Mesangial cell (primary cell): ENCODE measurements around a stretch of chr16.

- RAMPAGE, long total RNA, result no peak
Measured at GRCh38 chr16:75105450-75106065, 11.0 kb downstream of the LDHD start.

DNA sequence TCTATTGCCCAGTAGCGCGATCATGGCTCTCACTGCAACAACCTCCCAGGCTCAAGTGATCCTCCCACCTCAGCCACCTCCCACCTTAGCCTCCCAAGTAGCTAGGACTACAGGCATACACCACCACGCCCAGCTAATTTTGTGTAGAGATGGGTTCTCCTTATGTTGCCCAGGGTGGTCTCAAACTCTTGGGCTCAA lies 5.5 kb downstream of the BCAR1 start:
- RAMPAGE, long total RNA, result no peak

DNA sequence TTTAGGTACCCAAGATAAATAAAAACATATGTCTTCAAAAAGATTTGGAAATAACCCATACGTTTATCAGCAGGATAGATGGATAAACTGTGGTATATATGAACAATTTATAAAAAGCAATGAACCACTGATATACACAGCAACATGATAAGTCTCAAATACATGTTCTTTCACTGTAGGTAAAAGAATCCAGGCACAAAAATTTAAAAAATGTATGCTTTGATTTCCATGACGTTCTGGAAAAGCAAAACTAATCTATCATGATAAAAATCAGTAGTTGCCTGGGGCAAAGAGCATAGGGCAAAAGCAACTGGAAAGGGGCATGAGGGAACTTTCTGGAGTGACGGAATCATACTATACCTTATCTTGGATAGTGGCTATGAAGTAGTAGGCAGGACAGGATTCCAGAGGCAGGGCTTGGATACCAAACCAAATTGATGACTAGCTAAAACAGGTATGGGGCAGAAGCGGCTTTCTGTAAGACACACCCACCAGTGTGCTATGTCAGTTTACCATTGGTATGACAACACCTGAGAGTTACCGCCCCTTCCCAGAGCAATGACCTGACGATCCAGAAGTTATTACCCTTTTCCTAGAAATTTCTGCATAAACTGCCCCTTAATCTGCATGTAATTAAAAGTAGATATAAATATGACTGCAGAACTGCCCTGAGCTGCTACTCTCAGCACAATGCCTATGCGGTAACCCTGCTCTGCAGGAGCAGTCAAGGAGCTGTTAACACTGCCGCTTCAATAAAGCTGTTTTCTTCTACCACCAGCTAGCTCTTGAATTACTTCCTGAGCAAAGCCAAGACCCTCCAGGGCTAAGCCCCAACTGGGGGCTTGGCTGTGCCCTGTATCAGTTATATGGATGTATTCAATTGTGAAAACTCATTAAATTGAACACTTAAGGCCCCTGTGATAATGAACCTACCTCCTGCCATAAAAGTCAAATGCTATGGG lies 56.7 kb downstream of the CFDP1 start:
- RAMPAGE, long total RNA, result no peak

DNA sequence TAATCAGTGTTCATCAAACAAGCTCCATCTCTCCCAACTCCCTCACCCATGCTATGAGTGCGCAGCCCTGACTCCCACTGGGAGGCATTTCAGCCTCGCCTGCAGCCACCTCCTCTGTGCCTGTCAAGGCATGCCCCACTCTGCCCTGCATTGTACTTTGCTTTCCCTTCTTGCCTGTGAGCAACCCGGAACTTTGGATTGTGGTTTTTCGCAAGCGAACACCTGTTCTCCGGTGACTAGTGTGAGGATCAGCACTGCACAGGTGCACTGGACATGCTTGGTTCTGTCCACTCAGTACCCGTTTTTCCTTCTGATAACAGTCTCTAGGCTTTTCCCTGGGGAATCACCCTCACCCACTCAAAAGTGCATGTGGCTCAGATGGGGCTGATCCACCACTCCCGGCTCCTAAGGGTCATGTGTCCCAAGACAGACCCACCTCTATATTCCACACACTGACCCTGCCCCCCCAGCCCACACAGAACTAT lies 9.1 kb downstream of the CHST6 start:
- RAMPAGE, long total RNA, result no peak

- RAMPAGE, long total RNA, result no peak
Measured at GRCh38 chr16:75501662-75502126, 6.5 kb upstream of the CHST6 start.

GRCh38 chr16:75647917-75648832 lies 602 bp downstream of the TERF2IP start:
- RAMPAGE, long total RNA, result no peak

GRCh38 chr16:76419694-76419893 lies 142.4 kb downstream of the CNTNAP4 start:
- RAMPAGE, long total RNA, result no peak

DNA sequence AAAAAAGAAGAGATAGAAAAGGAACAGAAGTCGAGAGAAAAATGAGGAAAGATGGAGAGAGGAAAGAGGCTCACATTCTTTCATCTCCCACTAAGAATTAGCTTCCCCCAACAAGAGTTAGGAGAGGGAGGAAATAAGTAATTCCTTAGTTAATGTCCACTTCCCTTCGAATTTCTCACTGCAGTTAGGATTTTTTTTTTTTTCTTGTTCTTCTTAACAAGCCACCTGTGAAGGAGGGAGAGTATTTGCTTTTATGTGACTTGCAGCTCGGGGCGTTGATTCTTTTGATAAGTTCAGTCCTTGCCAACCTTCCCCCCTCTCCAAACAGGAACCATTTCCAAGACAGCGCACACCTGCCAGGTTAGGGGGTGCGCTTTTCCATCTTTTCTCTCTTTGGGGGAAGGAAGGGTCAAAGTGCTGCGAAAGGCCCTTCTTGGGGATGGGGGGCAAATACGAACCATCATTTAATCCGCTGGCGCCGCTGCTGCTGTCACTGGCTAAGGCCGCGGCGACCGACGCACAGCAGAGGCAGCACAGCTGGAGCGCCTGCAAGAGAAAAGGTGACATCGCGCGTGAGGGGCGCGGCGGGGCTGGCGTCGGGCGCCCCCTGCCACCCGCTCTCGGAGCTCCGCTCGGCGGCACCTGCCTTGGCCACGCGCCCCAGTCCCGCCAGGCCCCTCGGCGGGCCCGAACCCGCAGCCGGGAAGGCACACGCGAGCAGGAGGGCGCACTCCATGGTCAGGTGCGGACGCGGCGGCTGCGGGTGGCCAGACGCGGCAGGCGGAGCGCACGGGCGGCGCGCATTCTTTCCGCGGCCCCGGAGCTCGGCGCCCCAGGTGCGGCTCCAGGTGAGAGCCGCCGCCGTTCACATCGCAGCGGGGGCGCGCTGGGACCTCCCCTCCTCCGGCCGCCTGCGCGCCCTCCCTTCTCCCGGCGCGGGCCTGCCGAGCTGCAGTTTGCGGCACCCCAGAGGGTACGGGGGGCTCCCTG lies 579 bp downstream of the ADAMTS18 start:
- RAMPAGE, long total RNA, result no peak

- RAMPAGE, long total RNA, result no peak
Measured at GRCh38 chr16:78519321-78520006, 420.0 kb downstream of the WWOX start.

DNA sequence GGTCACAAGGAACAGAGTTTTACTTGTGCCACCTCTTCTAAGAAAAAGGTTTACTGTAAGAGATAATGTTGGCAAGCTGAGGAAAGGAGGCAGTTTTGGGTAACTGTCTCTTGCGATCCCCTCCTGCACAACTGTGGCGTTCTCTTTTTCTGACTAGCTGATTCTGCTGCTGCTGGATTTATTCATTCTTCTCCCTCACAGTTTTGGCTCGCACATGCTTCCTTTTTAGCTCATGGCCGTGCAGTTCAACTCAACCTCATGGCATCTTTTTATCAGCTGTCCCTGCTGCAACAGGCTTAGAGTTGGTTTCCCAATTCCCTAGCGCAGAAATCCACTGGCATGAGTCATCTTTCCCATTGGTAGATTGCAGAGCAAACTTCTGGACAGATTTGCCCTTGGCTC lies 584.4 kb downstream of the WWOX start:
- RAMPAGE, long total RNA, result no peak

- RAMPAGE, long total RNA, result no peak
Measured at GRCh38 chr16:79587852-79588344, 12.6 kb downstream of the MAF start.

GRCh38 chr16:79597963-79598270 lies 2.6 kb downstream of the MAF start:
- RAMPAGE, long total RNA, result no peak

DNA sequence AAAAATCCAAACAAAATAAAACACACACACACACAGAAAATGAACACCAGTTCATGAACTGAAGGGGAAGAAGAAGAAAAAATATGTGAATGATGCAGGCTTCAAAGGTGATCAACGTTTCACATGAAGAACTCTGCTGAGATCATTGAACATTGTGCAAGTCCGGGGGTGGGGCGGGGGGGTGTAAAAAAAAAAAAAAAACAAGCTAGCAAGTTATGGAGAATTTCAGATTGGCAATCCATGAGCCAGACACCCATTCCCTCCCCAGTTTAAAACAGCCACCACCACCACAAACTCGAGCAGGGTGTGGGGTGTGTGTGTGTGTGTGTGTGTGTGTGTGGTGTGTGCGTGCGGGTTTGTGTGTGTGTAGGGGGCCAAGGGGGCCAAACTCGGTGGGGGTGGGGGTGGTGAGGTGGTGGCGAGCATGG lies 2.3 kb downstream of the MAF start:
- RAMPAGE, long total RNA, result no peak

DNA sequence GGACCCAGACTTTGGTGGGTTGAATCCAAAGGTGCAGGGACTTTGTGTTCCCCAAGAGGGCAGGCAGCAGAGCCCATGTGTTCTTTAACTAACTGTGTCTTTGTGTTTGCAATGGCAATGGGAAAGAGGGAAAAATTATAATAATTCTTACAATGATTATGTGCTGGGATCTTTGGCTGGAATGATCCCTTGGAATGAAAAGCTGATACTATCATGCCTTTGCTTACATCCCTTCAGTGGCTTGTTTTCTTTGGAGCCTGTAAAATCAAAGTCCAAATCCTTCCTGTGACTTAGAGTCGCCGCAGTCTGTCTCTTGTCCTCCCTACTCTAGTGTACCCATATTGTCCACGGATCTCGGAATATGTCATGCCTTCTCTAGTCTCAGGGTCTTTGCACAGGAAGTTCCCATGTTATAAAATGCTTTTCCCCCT lies 111.7 kb upstream of the MAF start:
- RAMPAGE, long total RNA, result no peak

DNA sequence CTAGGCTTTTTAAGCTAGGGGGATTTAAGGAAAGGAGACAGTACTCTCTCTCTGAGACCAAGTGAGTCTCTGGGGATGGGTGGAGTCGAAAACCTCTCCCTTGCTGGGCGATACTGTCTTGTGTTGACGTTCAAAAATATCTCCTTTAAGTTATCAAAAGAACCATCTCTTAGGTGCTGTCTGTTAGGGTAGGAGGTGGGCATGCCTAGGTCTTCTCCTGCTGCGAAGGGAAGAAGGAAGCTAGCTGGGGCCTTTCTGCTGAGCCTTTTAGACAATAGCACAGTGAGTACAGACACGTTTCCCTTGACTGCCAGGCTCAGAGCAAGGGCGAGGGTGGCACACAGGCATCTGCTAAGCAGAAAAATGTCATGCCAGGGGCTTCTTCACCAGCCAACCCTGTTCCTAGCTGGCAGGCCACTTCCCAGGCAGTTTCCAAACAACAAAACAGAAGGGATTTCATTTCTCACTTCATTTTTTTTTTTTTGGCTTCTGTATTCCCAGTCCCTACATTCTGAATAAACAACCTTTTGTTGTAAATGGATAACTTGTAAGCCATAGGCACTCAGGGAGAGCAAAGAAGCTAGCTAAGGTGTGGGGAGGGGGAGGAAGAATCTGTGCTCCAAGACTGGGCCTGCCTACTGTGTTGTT lies 168.0 kb upstream of the MAF start:
- RAMPAGE, long total RNA, result no peak

GRCh38 chr16:80265616-80265901 lies 275.2 kb upstream of the DYNLRB2 start:
- RAMPAGE, long total RNA, result no peak

- RAMPAGE, long total RNA, result no peak
Measured at GRCh38 chr16:80806805-80807535, 2.6 kb upstream of the CDYL2 start.

GRCh38 chr16:80932752-80933398 lies 73.8 kb downstream of the CMC2 start:
- RAMPAGE, long total RNA, result no peak

GRCh38 chr16:81042050-81042725 lies 6.5 kb downstream of the ATMIN start:
- RAMPAGE, long total RNA, result no peak

- RAMPAGE, long total RNA, result no peak
Measured at GRCh38 chr16:81442495-81443431, 1.8 kb upstream of the CMIP start.